GM12878 (cell line): Measurements from ENCODE around the genes CLUL1 and SMCHD1.

DNA sequence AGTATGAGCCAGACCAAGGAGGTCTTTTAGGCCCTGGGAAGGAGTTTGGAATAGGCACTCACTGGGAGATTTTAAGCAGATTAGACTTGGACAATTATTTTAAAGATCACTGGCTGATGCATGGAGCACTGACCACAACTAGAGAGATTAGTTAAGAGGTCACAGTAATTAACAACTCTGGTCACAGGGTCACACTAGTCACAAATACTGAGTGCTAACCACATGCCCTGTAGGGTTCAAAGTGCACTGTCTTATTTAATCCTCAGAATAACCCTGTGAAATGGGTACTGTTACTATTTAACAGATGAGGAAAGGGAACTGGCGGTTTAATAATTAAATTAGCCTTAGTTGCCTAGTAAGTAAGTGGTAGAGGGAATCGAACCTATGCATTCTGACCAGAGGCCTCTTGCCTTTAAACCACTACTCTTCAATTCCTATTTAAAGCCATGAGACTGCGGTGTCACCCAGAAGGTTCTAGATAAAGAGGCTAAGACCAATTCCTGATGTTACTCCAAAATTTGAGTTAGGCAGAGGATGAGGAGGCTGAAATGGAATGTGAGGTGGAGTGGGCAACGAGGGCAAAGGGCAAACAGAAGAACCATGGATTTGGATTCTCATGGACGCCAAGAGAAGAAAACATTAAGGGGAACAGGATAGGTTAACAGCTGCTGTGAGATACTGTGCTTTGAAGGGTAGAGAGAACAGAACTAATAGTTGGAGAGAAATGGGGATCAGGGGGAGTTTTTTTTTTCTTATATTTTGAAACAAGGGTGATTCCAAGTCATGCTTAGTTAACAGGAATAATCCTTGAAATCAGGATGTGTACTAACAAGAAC lies 49.7 kb downstream of the THOC1 start:
- RAMPAGE, long total RNA = no peak
- RRBS, 2 experiments = no CpG with 5 or more reads among the region's 5 CpGs
CAGE:
- cytosol, long polyA minus RNA = no peak
- cytosol, long polyA plus RNA = no peak
- long polyA plus RNA = no peak
- nucleolus, long total RNA = no peak
- nucleus, long polyA plus RNA = no peak
- nucleus, long total RNA = no peak

DNA sequence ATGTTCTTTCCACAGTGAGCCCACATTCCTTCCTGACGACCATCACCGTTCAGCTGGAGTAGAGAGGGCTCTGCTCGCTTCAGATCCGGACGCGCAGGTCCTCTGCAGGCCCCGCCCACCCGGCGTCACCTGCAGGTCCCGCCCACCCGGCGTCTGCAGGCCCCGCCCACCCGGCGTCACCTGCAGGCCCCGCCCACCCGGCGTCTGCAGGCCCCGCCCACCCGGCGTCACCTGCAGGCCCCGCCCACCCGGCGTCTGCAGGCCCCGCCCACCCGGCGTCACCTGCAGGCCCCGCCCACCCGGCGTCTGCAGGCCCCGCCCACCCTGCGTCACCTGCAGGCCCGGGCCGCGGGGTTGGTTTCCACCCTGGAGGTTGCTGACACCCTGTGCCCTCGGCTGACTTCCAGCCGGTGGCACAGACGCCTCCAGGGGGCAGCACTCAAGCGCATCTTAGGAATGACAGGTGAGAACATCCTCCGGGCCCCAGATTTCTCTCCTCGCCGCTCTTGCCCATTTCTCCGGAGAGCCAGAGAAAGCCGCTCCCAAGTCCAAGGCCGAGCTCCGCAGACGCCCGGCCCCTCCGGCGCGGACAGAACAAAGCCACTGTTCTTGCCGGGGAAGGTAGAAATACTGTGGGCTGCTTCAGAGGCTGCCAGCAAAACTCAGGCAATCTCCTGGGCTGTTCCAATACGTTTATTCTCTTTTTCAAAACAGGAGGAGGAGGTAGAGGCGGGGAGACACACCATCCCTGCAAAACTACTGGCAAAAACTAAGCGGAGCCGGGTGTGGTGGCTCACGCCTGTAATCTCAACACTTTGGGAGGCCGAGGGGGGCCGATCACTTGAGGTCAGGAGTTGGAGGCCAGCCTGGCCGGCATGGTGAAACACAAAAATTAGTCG lies at the start of gene CLUL1:
TSS of gene CLUL1 (plus strand) at position 322 of the 899 bp plus-strand sequence.
- RAMPAGE, long total RNA = no peak
- RRBS, 2 experiments = 6 to 26% methylated on average over 20 to 22 of the region's 61 CpGs
CAGE:
- cytosol, long polyA minus RNA = no peak
- cytosol, long polyA plus RNA = no peak
- long polyA plus RNA = no peak
- nucleolus, long total RNA = no peak
- nucleus, long polyA plus RNA = no peak
- nucleus, long total RNA = no peak

- RAMPAGE, long total RNA = no peak
- RRBS, 2 experiments = no CpG with 5 or more reads among the region's 6 CpGs
CAGE:
- cytosol, long polyA minus RNA = no peak
- cytosol, long polyA plus RNA = no peak
- long polyA plus RNA = no peak
- nucleolus, long total RNA = no peak
- nucleus, long polyA plus RNA = no peak
- nucleus, long total RNA = no peak
Measured at GRCh38 chr18:666044-666326, 8.5 kb downstream of the TYMS start.

DNA sequence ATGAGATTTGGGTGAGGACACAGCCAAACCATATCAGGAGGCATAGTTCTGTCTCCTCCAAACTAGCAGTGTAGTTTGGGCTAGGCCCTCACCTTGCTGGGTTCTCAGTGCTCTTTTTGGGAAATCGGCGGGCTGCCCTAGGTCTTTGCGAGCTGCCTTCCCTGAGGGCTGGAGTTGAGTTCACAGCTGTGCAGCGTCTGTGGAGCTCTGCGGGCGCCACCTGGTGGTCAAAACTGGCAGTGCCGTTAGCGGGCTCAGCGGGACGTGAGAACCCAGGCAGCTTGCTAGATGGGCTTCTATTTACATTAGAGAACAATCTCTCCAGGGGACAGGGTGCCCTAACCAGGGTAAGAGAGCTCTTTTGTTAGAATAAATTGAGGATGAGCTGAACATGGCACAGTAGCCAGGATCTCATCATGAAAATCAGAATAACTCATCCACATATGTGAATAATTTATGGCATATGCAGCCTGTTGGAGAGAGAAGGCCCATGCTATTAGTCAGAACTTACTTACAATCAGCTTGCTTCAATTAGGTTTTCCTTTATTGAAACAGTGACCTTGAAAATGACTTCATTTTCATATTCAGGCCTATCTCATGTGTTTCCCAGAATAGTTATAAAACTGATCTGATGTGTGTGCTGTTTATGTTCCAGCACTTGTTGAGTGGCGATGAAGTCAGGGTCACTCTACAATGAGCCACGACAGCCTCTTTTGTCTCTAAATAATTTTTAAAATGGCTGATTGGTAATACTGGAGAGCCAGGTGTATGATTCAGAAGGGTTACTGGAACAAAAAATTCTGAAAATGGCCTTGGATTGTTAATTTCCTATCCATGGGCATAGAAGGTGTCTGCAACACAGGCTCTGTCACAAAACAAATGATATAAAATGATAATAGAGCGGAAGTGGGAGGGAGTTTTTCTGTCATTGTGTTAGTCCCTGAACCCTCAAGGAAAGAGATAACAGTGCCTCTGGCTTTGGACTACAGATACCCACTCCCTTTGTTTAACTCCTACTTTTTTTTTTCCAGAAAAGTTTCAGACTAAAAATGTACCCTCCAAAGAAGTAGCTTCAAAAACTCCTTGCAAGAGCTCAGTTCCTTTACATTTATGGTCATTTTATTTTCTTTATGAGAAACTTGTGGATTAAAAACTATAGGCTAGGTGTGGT lies 27.6 kb upstream of the YES1 start:
- RAMPAGE, long total RNA = no peak
- RRBS, 2 experiments = no CpG with 5 or more reads among the region's 13 CpGs
CAGE:
- cytosol, long polyA minus RNA = no peak
- cytosol, long polyA plus RNA = no peak
- long polyA plus RNA = no peak
- nucleolus, long total RNA = no peak
- nucleus, long polyA plus RNA = no peak
- nucleus, long total RNA = no peak

DNA sequence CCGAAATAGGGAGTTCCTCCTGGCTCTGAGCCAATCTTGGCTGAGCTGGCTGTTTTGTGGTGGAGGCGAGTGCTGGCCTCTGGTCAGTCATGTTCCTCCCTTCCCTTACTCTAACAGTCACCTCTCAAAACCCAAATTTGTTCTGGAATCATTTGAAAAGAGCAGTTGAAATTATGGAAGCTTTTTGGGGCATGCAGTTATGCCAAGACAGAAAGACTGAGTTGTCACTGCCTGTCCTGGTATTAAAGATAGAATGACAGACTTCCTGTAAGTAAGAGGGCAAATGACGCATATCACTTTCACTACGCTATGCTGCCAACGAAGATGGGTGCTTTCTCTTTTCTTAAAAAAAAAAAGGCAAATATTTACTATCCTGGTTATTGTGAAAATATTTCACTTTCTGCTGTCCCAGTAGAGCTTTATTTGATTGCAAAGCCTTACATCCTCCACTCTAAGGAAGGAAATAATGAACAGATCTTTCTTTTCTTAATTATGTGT lies 607.3 kb downstream of the ADCYAP1 start:
- RAMPAGE, long total RNA = no peak
- RRBS, 2 experiments = no CpG with 5 or more reads among the region's 5 CpGs
CAGE:
- cytosol, long polyA minus RNA = no peak
- cytosol, long polyA plus RNA = no peak
- long polyA plus RNA = no peak
- nucleolus, long total RNA = no peak
- nucleus, long polyA plus RNA = no peak
- nucleus, long total RNA = no peak

- RAMPAGE, long total RNA = no peak
- RRBS, 2 experiments = no CpG with 5 or more reads among the region's 12 CpGs
CAGE:
- cytosol, long polyA minus RNA = no peak
- cytosol, long polyA plus RNA = no peak
- long polyA plus RNA = no peak
- nucleolus, long total RNA = no peak
- nucleus, long polyA plus RNA = no peak
- nucleus, long total RNA = no peak
Measured at GRCh38 chr18:2302639-2303770, 268.3 kb downstream of the METTL4 start.

DNA sequence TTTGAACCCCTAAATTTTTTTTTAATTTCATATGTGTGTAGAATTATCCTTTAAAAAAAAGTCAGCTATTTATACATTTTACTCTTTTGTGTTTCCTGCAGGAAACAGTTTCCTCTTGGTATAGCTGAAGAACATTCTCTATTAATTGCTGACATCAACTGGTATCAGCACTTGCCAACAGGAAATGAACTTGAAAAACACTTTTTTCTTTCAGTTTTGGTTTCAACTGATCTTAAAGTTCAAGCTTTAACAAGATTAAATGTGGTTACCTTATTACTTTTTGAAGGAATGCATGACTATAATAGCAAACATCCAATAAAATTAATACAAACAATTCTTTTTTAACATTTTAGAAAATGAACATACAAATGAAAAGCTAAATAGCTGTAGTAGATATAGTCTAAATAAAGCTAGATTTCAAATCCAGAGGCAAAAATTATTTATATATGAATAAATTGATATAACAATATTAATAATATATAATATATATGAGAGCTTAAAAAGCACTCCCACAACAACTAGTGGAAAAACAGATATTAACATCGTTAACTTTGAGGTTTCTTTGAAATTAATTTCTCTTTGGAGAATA lies 34.4 kb downstream of the NDC80 start:
- RAMPAGE, long total RNA = no peak
- RRBS, 2 experiments = no CpG with 5 or more reads among the region's 1 CpG
CAGE:
- cytosol, long polyA minus RNA = no peak
- cytosol, long polyA plus RNA = no peak
- long polyA plus RNA = no peak
- nucleolus, long total RNA = no peak
- nucleus, long polyA plus RNA = no peak
- nucleus, long total RNA = no peak

- RAMPAGE, long total RNA = start-site peak on the minus strand at chr18:2655563-2655608, 16 and 27 reads in 2 replicates
- RRBS, 2 experiments = under 1 to 1% methylated on average over 31 to 40 of the region's 78 CpGs
CAGE:
- cytosol, long polyA minus RNA = start-site peak on the plus strand at chr18:2655725-2655734, 310 reads; start-site peak on the plus strand at chr18:2655856-2655945, 1,049 reads
- cytosol, long polyA plus RNA = start-site peak on the plus strand at chr18:2655658-2655764, 27 and 23 reads in 2 replicates; start-site peak on the plus strand at chr18:2655846-2655903, 369 and 316 reads in 2 replicates
- long polyA plus RNA = start-site peak on the plus strand at chr18:2655850-2655943, 392 and 604 reads in 2 replicates
- nucleolus, long total RNA = no peak
- nucleus, long polyA plus RNA = start-site peak on the plus strand at chr18:2655689-2655743, 35 and 59 reads in 2 replicates; start-site peak on the plus strand at chr18:2655853-2655939, 520 and 1,010 reads in 2 replicates
- nucleus, long total RNA = no peak
Measured at GRCh38 chr18:2655473-2655992, at the start of gene SMCHD1. TSS of gene SMCHD1 (plus strand) at chr18:2655726.

DNA sequence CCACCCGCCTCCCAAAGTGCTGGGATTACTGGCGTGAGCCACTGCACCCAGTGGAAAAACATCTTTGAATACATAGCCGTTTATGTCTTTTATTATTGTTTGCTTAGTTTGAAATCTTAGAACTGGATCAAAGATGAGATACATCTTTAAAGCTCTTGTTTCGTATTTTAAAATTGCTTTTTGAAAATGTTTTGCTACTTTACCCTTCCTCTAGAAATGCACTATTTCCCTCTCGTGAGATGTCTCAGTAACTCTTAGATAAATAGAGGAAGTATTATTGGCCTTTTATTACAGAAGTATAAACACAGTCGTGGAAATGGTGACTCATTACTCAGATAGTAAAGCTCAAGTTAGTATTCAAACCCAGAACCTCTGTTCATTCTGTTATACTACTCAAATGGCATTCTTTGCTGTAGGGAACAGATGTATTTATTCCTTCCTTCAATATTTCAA lies 2.5 kb downstream of the SMCHD1 start:
- RAMPAGE, long total RNA = no peak
- RRBS, 2 experiments = no CpG with 5 or more reads among the region's 6 CpGs
CAGE:
- cytosol, long polyA minus RNA = no peak
- cytosol, long polyA plus RNA = no peak
- long polyA plus RNA = no peak
- nucleolus, long total RNA = no peak
- nucleus, long polyA plus RNA = no peak
- nucleus, long total RNA = no peak

- RAMPAGE, long total RNA = no peak
- RRBS, 2 experiments = no CpG with 5 or more reads among the region's 3 CpGs
CAGE:
- cytosol, long polyA minus RNA = no peak
- cytosol, long polyA plus RNA = no peak
- long polyA plus RNA = no peak
- nucleolus, long total RNA = no peak
- nucleus, long polyA plus RNA = no peak
- nucleus, long total RNA = no peak
Measured at GRCh38 chr18:2781346-2782153, 65.3 kb upstream of the EMILIN2 start.

DNA sequence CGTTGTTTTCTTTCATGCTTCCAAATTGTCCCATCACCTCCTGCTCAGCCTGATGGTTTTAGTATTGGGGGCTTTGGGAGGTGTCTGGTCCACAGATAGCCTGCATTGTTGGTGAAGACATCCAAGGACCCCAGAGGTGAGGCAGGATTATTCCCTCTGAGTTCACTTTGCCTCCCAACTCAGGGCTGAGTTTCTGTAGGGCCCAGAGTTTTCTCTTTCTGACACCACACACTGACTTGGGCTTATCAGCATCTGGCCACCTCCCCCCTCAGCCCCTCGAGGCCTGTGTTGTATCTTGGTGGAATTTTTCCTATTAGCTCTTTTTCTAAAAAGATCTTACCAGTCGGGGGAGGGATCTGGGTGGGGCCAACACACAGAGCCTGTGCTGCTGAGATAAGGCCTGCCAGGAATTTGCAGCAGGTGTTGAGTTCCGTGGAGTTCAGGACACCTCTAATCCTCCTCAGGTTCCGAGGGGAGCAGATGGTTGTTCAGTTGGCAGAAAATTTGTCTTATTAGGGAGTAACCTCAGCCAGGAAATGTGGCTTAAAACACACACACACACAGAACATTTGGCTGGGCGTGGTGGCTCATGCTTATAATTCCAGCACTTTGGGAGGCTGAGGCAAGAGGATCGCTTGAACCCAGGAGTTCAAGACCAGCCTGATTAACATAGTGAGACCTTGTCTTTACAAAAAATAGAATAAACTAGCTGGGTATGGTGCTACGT lies 7.3 kb downstream of the EMILIN2 start:
- RAMPAGE, long total RNA = no peak
- RRBS, 2 experiments = no CpG with 5 or more reads among the region's 8 CpGs
CAGE:
- cytosol, long polyA minus RNA = no peak
- cytosol, long polyA plus RNA = no peak
- long polyA plus RNA = no peak
- nucleolus, long total RNA = no peak
- nucleus, long polyA plus RNA = no peak
- nucleus, long total RNA = no peak

- RAMPAGE, long total RNA = no peak
- RRBS, 2 experiments = no CpG with 5 or more reads among the region's 28 CpGs
CAGE:
- cytosol, long polyA minus RNA = no peak
- cytosol, long polyA plus RNA = no peak
- long polyA plus RNA = no peak
- nucleolus, long total RNA = no peak
- nucleus, long polyA plus RNA = no peak
- nucleus, long total RNA = no peak
Measured at GRCh38 chr18:2855310-2856360, 8.8 kb downstream of the EMILIN2 start.

DNA sequence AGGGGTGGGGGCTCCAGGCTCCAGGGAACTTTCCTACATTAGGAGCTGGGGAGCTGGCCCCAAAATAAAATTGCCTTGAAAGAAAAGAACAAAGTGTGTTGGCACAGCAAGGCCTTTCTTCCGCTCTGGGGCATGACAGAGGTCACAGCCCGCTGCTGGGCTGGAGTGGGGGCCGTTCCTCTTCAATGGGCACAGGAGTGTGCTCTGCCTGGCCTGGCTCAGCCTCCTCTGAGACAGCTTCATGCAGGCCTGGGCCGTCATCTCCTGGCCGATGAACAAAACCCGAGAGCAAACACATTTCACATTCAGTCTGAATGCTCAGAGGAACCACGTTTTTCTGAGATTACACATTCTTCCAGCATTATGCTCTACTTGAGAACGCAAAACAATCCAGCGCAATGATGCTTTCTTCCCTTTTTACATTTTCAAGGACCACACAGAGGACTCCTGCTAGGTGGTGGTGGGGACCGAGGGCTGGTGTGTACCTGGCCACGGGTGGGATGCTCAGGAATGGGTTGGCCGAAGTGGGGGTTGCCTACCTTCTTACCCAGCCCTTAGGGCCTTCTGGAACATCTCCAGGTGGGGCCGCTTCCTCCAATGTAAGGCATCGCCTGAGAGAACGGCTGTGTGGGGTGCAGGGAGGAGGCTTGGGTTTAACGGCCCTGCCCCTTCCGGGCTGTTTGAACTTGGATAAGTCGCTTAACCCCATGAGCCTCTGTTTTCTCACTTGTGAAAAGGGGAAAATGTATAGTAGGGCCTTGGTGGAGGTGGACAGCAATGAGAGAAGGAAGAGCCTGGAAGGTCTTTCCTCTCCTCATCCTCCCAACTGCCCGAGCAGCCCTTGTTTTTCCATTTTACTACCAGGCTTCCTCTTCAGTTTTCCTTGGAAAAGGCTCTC lies 34.9 kb downstream of the EMILIN2 start:
- RAMPAGE, long total RNA = no peak
- RRBS, 2 experiments = no CpG with 5 or more reads among the region's 19 CpGs
CAGE:
- cytosol, long polyA minus RNA = no peak
- cytosol, long polyA plus RNA = no peak
- long polyA plus RNA = no peak
- nucleolus, long total RNA = no peak
- nucleus, long polyA plus RNA = no peak
- nucleus, long total RNA = no peak

DNA sequence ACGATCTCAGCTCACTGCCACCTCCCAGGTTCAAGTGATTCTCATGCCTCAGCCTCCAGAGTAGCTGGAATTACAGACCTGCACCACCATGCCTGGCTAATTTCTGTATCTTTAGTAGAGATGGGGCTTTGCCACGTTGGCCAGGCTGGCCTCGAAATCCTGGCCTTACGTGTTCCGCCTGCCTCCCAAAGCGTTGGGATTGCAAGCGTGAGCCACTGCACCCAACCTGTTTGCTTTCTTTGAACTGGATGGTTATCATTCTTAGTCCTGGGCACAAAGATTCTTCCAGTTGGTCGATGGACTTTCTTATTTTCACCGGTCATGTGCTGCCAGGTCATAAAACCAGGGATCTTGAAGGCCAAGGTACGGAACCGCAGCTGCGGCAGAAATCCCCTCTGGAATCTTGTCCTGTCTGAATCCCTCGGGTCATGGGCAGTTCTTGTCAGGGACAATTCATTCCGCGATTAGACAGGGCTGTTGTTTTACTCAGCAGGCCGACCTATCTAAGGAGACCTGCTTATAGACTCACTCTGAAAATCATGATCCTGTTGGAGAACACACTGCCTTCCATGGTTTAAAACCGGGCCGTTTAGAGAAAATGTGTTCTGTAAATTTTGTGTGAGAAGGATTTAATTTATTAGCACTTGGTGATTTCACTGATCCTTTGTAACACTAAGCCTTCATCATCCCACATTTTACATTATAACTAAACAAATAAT lies 13.8 kb upstream of the LPIN2 start:
- RAMPAGE, long total RNA = no peak
- RRBS, 2 experiments = no CpG with 5 or more reads among the region's 18 CpGs
CAGE:
- cytosol, long polyA minus RNA = no peak
- cytosol, long polyA plus RNA = no peak
- long polyA plus RNA = no peak
- nucleolus, long total RNA = no peak
- nucleus, long polyA plus RNA = no peak
- nucleus, long total RNA = no peak

DNA sequence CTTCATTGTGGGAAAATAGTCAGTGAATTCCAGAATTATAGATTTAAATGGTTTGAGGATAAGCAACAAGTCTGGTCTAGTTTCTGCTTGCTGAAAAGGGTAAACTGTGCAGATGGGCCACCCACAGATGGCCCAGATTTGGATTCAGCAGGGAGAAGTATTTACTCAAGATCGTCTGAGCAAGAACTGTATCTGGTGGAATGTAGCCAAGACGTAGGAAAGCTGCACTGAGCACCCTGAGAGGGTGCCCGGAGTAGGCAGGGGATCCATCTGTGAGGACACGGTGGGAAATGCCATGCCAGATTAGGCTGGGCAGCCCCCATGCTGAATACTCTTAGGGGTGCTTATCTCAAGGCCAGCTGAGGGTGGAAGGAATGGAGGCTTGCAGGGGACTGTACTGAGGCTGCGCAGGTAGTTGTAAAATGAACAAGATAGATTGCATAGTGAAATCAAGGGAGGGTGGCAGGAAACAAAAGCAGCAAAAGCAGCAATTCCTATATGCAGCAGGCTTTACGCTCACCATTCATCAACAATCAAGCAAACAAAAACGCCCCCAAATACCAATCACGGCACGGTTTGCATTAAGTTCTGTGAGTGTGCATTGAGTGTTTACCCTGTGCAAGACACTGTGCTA lies 32.0 kb upstream of the LPIN2 start:
- RAMPAGE, long total RNA = no peak
- RRBS, 2 experiments = no CpG with 5 or more reads among the region's 9 CpGs
CAGE:
- cytosol, long polyA minus RNA = no peak
- cytosol, long polyA plus RNA = no peak
- long polyA plus RNA = no peak
- nucleolus, long total RNA = no peak
- nucleus, long polyA plus RNA = no peak
- nucleus, long total RNA = no peak

GRCh38 chr18:3058322-3058880 lies 45.5 kb upstream of the LPIN2 start:
- RAMPAGE, long total RNA = no peak
- RRBS, 2 experiments = no CpG with 5 or more reads among the region's 5 CpGs
CAGE:
- cytosol, long polyA minus RNA = no peak
- cytosol, long polyA plus RNA = no peak
- long polyA plus RNA = no peak
- nucleolus, long total RNA = no peak
- nucleus, long polyA plus RNA = no peak
- nucleus, long total RNA = no peak

- RAMPAGE, long total RNA = no peak
- RRBS, 2 experiments = no CpG with 5 or more reads among the region's 7 CpGs
CAGE:
- cytosol, long polyA minus RNA = no peak
- cytosol, long polyA plus RNA = no peak
- long polyA plus RNA = no peak
- nucleolus, long total RNA = no peak
- nucleus, long polyA plus RNA = no peak
- nucleus, long total RNA = no peak
Measured at GRCh38 chr18:3062917-3063233, 49.9 kb upstream of the LPIN2 start.

GRCh38 chr18:3207572-3208188 lies 12.1 kb downstream of the MYOM1 start:
- RAMPAGE, long total RNA = no peak
- RRBS, 2 experiments = no CpG with 5 or more reads among the region's 2 CpGs
CAGE:
- cytosol, long polyA minus RNA = no peak
- cytosol, long polyA plus RNA = no peak
- long polyA plus RNA = no peak
- nucleolus, long total RNA = no peak
- nucleus, long polyA plus RNA = no peak
- nucleus, long total RNA = no peak

DNA sequence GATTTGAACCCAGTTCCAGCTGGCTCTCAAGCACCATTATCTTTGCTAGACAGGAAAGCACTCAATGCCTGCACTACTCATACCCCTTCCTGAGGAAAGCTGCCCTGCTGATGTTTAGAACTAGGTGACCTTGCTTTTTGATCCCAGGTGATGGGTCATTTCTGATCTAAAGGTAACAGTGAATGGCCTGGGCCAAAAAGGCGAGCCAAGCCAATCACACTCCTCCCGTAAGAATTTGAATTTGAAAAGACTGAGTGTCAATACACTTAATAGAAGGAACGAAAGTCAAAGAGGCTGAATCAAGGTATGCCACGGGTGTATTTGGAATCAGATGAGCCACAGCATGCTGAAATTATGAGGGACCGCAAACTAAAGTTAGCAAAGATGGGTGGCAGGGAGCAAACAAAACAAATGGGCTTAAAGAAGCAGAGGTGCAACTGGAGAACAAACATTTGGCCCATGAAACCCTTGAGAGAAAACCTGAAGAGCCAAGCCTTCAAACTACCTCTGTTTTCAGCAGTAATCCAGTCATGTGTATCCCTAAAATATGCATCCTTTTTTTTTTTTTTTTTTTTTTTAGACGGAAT lies 11.3 kb upstream of the MYOM1 start:
- RAMPAGE, long total RNA = no peak
- RRBS, 2 experiments = no CpG with 5 or more reads among the region's 6 CpGs
CAGE:
- cytosol, long polyA minus RNA = no peak
- cytosol, long polyA plus RNA = no peak
- long polyA plus RNA = no peak
- nucleolus, long total RNA = no peak
- nucleus, long polyA plus RNA = no peak
- nucleus, long total RNA = no peak